Right common carotid artery plus branches (tissue), 1 donor: ENCODE data around the gene ADGRL2.

GRCh38 chr1:76474017-76474527 lies 393.2 kb upstream of the ST6GALNAC5 start:
- PRO-cap = no peak

DNA sequence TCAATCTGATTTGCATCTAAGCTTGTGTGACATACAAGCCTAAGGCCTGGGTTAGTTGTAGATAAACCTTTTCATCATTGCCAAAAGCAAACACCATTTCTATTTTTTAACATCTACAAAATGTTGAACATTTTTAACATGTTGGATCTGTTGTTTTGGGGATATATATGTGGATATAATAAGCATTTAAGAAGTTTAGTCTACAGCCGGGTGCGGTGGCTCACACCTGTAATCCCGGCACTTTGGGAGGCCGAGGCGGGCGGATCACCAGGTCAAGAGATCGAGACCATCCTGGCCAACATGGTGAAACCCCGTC lies 40.7 kb downstream of the FUBP1 start:
- PRO-cap = no peak

DNA sequence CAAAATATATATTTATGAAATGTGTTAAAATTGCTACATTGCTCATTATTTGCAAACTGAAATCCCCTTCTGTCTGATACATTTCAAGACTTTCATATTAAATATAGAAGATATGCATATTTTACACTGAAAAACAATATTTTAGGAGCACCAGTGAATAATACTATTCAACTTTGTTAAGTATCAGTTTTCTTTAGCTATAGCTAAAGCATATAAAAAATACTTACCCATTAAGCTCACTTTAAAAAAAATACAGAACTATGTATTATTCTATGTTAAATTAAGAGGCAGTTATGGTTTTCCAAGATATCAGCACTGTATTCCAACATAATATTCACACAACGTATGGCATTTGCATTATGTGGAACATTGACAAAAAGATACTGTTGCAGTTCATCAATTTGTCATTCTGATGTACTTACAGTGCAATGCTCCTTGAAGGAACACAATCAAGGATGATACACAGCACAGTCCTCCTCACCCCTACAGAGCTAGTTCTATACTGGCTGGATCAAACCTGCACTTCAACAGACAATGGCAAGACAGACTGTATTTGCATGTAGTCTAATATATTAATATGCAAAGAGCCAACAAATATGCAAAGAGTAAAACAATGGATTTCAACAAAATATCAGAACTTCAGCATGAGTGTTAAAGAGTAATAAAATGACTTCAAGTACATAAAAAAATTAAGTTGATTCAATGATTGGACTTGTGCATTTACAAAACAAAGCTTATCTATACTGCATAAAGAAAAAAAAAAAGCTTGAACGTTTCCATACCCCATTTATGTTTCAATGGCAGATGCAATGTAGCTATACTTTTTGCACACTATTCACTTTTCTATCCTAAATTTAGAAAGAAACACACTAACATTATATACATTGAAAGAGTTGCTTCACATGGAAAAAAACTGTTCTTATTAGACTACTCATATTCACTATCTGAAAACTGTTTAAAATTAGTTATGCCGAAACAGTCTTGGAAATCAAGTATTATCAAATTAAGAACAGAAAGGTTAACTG lies 31.5 kb downstream of the FUBP1 start:
- PRO-cap = no peak

GRCh38 chr1:77969646-77970156 lies 9.2 kb downstream of the FUBP1 start:
- PRO-cap = no peak

DNA sequence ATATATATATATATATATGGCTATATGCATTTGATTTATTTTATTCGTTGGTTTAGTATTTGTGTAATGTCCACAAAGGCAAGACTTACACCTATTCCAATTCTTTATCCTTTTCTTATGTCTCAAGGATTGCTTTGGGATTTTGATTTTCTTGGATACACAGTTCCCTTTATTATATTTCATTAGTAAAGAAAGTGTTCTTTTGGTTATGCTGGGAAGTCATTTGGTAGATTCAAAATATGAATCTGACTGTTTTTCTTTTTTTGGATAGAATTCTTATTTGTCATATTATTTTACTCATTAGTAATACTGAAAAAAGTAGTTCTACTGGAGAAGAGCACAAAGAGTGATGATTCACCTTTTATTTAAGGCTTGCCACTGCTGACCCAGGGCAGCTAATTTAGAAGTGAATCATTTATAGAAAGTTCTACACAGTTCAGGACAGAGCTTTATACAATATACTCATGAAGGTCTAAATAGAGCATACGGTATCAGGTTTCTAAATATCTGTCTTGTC lies 24.8 kb downstream of the GIPC2 start:
- PRO-cap = no peak

DNA sequence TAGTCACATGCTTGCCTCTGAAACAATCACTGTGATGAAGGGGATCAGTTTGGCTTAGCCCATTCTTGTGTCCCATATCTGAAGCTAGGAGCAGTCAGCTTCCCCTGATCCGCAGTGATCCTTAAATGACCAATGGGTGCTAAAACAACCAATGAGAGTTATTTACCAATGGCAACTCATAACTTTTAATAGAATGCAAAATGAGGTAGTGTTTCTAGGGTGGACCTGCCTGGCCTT lies 63.4 kb downstream of the GIPC2 start:
- PRO-cap = no peak

- PRO-cap = no peak
These were observed 211.8 kb upstream of the PTGFR start for GRCh38 chr1:78278961-78279460.

- PRO-cap = no peak
These were observed 7.5 kb upstream of the IFI44 start for GRCh38 chr1:78642046-78642697.

DNA sequence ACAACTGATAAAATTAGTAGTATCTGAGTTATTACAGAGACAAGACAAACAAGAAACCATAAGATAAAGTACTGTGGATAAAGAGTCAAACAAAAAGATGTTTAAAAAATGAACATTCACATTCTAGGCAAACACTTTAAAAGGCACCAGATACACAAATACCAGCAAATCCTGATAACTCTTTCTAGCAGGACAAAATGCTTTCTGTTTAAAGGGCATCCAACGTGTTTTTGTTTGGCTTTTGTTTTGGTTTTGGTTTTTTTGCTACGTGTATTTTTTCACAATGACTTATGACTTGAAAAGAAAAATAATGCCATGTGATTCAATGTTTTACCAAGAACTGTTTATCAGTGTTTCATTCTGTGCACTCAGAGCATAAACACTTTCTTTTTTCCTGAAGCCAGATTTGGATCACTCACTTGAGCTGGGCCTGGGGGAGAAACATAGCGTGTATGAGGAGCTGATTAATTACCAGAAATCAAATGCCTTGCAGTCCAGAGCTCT lies 642.3 kb upstream of the ADGRL2 start:
- PRO-cap = no peak

- PRO-cap = no peak
These were observed 626.0 kb upstream of the ADGRL2 start for GRCh38 chr1:81174772-81175130.

DNA sequence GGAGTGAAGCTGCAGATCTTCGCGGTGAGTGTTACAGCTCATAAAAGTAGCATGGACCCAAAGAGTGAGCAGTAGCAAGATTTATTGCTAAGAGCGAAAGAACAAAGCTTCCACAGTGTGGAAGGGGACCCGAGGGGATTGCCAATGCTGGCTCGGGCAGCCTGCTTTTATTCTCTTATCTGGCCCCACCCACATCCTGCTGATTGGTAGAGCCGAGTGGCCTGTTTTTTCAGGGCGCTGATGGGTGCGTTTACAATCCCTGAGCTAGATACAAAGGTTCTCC lies 622.7 kb upstream of the ADGRL2 start:
- PRO-cap = no peak

DNA sequence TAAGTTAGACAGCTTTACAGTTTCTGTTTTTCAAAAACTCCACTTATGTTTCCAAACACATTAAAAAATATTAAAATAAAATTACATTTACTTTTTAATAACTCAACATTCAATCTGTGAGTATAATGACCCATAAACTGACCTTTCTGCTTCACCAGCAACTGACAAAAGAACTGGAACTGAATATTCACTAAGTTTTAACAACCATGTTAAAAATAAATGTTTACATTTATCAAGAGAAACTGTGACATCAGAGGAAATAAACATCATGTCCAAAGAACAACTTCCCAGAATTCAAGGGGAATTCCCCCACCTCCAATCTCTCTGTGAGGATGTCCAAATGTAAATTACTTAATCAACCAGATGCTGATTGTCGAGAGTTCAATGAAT lies 365.7 kb upstream of the ADGRL2 start:
- PRO-cap = no peak

- PRO-cap = no peak
These were observed 363.1 kb upstream of the ADGRL2 start for GRCh38 chr1:81437651-81437977.

DNA sequence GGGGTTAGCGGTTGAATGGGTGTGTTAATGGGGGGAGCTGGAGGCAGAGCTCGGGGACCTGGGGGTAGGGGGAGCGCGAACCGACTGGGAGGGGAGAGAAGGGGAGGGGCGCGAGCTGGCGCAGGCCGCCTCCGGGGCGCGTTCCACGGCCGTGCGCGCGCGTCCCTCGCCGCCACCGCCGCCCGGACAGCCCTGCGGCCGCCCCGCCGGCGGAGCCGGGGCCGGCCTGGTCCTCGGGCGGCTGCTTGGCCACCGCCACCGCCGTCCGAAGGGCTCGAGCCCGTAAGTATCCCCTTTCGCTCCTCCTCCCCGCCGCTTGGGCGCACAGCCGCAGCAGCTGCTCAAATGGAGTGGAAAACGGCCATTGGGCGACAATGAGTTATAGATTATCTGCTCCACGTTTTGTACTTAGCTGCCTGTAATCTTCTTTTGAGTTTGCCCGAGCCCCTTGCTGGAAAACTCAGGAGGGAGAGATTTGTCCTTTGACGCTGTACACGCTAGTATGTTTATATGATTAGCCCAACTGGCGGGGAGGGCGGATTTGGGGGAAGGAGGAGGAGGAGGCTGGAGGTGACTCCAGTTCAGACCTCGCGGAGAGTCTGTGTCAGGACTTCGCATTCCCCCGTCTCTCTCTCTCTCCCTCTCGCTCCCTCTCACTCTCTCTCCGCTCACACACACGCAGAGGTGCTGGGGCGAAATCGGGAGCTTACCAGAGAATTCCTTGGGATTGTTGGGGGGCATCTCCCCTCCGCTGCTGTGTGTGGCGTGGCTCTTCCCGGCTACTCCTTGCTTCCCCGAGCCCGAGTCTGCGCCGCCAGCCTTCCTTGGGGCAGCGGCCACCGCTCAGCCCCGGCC lies at the start of gene ADGRL2:
ADGRL2 (plus strand) TSS at position 148 of the 855 bp plus-strand sequence.
- PRO-cap = bidirectional peak, plus-strand start at position 675 of the sequence, minus-strand start at position 260 of the sequence

- PRO-cap = no peak
These were observed 1037.1 kb downstream of the ADGRL2 start for GRCh38 chr1:82837851-82838213.

DNA sequence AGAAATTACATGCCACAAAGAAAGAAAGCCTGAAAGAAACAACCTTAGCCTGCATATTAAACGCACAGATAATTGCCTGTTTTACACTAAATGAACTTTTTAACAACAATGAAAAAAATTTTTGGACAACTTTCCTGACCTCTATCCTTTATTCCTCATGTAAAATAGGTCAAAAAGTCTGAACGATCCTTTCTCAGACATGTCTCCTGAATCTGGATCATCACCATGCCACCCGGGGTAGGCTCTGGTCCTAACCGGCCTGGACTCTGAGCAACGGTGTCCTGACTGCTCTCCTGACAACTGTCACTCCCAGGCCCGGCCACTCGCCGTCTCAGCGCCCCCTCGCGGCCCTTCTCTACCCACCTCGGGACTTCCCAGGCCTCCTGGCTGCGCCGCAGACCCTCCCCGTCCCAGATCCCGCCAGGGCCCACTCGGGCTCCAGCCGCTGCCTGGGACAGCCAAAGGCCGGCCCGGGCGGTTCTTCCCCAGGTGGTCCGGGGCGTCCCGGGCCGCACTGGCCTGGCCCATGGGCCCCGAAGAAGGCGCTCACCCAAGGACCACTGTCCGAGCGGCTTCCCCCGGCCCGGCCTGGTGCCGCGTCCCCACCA lies 138.6 kb downstream of the TTLL7 start:
- PRO-cap = no peak

DNA sequence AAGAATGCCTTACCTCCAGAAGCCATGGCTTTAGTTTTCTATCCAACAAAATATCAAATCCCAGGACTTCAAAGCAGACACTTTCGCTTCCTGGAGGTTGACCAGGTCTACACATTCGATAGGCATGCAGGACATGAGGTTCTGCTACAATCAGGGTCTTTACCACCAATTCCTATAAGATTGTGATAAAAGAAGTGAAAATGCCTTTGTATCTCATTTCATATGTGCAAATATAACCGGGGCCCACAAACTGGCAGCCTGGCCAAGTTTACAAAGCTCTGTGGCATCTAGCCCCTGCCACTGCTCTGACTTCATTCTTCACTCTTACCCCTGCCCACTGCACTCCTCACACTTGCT lies 65.4 kb downstream of the TTLL7 start:
- PRO-cap = no peak

DNA sequence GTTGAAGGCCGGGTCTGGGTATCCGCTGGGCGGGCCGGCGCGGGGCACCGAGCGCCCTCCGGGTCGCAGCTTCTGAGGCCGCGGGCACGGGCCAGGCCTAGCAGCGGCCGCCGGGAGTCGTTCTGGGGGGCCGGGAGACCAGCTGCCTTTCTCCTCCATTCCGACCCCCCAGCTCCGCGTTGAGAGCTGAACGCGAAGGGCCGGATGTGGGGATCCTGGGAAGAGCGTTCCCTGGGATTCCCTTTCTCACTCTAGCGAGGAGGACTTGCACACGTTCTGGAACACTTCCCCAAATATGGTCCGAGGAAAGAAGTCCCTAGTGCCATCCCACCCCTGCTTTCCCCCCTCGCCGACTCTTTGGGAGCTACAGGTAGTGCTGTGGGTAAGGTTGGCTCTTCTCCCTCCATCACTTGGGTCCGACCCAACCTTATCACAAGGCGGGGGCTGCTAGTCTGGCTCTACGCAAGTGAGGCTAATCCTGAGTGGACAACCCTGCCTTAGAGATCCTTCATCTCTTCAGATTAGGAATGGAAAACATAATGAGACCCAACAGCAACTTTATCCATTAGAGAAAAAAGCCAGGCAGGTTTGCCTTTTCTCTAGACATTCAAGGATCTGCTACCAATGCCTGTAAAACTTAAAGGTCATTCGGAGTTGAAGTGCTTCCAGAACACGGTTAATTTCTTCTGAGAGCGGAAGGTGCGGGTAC lies 65.5 kb upstream of the PRKACB start:
- PRO-cap = unidirectional peak, minus-strand start at position 253 of the sequence

DNA sequence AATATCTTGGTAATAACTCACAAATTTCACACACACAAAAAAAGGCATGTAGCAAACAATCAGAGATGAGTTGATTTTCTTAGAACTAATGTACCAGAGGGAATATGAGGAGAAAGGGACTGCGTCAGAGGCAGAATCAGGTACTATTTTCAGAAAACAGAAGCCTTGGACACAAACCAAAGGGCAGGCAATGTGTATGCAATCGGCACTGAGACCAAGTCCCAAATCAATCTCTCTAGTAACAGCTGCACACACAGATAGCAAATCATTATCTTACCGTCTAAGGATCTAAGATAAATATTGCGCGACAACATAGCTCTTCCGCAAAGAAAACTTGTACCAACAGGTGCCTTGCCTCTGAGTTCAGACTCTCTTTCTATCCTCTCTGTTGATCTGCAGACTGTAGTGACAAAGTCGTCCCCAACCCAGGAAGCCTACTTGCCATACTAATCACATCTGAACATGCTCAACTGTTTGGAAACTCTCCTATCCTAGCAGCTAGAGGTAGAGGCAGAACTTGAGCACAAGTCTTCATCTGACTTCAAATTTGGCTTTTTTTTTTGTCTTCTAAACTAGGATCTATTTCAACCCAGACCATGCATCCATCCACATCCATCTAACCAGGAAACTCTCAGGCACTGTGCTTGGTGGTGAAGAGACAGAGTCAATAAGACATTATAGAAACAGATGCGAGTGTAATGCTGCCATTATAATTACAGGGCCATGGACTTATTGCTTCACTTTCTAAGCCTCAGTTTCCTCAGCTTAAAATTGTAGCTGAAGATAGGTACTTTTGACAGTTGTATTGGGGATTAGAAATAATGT lies 22.5 kb upstream of the SAMD13 start:
- PRO-cap = no peak

DNA sequence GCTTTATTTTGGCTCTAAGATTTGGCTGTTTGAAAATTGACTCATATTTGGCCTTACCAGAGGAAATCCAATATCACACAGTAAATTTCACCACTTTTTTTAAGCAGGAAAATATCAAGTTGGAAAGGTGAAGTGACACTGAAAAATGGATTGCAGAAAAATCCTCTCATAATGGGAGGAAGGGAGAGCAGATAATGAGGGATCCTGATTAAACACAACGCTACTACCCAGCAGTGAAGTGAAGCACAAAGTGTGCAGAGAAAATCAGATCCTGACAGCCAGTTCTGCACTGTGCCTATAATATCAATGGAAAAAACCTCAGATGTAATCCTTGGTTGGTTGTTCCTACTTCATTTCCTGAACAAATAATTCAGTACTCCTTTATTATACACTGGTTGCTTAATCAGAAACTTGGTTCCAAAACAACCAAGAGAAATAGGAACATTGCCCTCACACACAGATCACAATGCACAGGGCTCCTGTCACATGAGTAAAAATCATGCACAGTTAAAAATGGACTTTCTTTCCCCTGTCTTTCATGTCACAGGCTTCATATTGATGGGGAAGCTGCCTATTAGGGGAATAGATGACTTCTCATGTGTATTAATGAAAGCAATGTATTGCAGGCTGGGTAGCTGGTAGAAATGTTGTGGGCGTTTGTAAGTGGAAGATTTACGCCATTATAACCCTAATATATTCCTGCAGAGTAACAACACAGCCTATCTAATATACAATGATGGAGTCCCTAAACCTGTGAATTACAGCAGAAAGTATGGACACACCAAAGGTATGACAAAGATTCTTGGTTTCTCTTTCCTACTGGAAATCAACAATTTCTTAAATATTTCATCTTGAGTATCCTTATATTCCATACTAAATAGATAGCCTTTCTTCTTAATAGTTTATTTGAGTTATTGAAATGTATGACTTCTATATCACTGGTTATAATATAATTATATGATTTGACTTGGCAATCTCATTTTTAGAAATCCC lies 9.7 kb downstream of the DNASE2B start:
- PRO-cap = no peak